ENCODE measurements around a stretch of chr15.

GRCh38 chr15:95624075-95624605 is 706.4 kb upstream of the NR2F2 start:
- RRBS, result no CpG with 5 or more reads among the region's 2 CpGs
CAGE:
- cytosol, long polyA plus RNA, result no peak
- long polyA plus RNA, result no peak
- nucleus, long polyA plus RNA, result no peak

- RRBS, result no CpG with 5 or more reads among the region's 3 CpGs
CAGE:
- cytosol, long polyA plus RNA, result no peak
- long polyA plus RNA, result no peak
- nucleus, long polyA plus RNA, result no peak
Observed at GRCh38 chr15:95846748-95847251, 483.7 kb upstream of the NR2F2 start.

DNA sequence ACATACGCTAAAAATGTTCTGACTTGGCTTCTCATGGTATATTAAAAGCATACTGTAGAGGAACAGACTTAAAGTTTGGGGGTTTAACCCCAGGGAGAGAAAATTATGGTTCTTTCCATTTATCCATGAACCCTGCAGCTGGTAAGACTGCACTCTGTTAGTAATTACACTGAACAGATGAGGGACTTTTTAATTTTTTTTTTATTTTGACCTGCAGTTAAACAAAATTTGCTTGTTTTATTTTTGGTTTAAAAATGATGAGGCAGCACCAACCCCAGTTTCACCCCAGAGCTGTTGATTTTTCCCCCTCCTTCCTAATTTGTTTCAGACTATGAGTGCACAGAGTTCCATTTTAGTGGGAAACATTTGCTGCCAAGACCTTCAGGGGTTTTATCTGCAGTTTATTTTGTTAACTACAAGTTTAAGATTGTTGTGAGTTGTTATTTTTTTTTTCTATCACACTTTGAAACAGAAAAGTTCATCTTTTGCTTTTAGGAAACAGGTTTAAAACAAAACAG is 455.9 kb upstream of the NR2F2 start:
- RRBS, result no CpG with 5 or more reads among the region's 1 CpG
CAGE:
- cytosol, long polyA plus RNA, result no peak
- long polyA plus RNA, result no peak
- nucleus, long polyA plus RNA, result no peak

DNA sequence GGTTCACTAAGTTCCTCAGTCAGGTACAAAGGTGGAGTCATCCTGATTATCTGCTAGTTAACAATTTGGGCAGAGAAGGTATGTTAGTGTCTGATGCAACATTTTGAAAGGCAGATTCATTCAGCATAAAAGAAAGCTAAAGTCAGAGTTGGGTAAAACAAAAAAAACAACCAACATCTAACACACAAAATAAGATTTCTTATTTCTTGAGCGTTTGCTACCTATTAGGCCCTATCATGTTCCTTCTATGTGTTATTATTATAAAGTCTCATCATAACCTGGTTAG is 211.6 kb upstream of the NR2F2 start:
- RRBS, result no CpG with 5 or more reads among the region's 1 CpG
CAGE:
- cytosol, long polyA plus RNA, result no peak
- long polyA plus RNA, result no peak
- nucleus, long polyA plus RNA, result no peak

- RRBS, result no CpG with 5 or more reads among the region's 11 CpGs
CAGE:
- cytosol, long polyA plus RNA, result no peak
- long polyA plus RNA, result no peak
- nucleus, long polyA plus RNA, result no peak
Observed at GRCh38 chr15:96160252-96160844, 170.2 kb upstream of the NR2F2 start.

DNA sequence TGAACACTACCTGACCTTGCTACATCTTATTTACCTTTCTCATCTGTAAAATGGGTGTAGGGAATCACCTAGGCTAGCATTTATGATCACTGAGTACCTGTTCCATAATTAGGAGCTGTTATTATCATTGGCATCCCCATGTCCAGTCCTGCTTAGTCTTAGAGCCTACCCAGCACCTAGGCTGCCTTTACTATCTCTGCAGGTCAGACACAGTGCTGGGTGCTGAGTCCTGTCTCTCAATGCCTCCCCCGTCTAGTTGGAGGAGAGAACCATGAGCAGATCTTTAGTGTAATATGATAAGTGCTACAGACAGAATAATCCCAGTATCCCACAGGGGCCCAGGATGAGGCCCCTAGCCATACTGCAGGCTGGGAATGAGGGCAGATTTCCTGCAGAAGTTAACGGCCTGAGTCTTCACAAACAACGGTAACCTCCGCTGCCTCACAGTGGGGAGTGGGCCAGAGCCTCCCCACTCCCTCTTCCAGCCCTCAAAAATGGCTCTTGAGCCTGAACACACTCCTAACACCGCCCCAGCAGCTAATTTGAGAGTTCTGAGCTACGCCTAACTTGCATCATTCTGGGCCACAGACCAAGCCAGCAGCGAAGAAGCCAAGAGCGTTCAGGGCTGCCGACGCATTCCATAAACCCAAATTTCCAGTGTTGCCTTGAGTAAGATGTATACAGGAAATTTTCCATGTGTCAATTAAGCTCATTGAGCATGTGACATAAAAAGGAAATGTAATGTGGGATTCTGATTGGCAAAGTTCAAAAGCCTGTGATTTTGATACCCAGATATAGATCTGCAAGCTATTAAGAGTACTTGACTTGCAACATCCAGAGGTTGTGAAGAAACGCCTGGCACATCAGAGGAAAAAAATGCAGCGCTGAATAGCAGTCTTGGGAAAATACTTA is 148.9 kb upstream of the NR2F2 start:
- RRBS, result no CpG with 5 or more reads among the region's 12 CpGs
CAGE:
- cytosol, long polyA plus RNA, result no peak
- long polyA plus RNA, result no peak
- nucleus, long polyA plus RNA, result no peak

GRCh38 chr15:96261557-96262087 is 68.9 kb upstream of the NR2F2 start:
- RRBS, result no CpG with 5 or more reads among the region's 5 CpGs
CAGE:
- cytosol, long polyA plus RNA, result no peak
- long polyA plus RNA, result no peak
- nucleus, long polyA plus RNA, result no peak

- RRBS, result no CpG with 5 or more reads among the region's 8 CpGs
CAGE:
- cytosol, long polyA plus RNA, result no peak
- long polyA plus RNA, result no peak
- nucleus, long polyA plus RNA, result no peak
Observed at GRCh38 chr15:96277307-96277668, 53.2 kb upstream of the NR2F2 start.

GRCh38 chr15:96323806-96325057 is 6.3 kb upstream of the NR2F2 start:
- RRBS, result no CpG with 5 or more reads among the region's 17 CpGs
CAGE:
- cytosol, long polyA plus RNA, result no peak
- long polyA plus RNA, result no peak
- nucleus, long polyA plus RNA, result no peak

DNA sequence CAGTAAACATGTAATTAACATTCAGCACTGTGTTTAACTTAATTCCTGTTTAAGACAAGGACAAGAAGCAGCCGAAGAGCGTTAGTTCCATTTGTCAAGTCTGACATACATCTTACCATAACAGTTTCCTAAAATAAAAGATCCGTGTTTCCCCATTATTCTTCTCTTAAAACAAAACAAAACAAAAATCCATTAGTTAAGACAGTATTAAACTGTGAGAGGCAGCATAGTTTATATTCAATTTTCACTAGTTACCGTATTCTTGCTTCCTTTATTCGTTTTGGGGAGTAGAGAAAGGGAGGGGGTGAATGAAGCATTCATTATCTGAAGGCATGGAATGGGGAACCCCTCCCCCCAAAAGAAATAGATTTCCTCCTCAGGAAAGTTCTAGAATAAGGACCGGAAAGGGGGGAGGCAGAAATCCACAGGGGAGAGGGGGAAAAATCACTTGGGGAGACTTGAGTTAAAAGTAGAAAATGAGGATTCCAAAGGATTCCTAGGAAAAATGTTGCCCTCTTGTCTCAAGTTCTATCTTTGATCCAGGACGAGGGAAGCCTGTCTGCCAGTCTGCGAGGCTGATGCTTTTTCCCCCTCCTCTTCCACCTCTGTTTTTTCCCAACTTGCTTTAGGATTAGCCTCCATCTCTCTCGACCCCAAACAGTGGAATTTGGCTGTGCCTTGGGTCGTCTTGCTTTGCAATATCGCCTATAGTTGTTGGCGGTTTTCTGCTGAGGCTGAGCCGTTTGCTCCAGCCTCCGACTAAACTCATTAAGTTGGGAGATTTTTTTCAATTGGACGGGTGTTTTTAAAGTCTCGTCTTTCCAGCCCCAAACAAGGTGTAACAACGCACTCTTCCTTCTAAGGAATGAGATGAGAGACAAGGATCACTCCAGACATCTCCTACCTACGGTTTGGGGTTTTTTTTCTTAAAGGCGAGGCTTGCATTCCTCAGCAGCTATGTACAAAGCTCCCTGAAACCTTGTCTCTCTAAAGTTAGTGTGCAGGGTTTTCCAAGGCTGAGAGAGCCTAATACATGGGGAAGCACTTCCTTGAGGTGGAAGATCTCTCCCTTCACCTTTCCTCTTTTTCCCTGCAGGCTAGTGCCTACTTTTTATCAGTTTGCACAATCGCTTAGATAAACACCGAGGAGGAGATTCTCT is 5.1 kb upstream of the NR2F2 start:
- RRBS, result no CpG with 5 or more reads among the region's 21 CpGs
CAGE:
- cytosol, long polyA plus RNA, result no peak
- long polyA plus RNA, result no peak
- nucleus, long polyA plus RNA, result no peak

DNA sequence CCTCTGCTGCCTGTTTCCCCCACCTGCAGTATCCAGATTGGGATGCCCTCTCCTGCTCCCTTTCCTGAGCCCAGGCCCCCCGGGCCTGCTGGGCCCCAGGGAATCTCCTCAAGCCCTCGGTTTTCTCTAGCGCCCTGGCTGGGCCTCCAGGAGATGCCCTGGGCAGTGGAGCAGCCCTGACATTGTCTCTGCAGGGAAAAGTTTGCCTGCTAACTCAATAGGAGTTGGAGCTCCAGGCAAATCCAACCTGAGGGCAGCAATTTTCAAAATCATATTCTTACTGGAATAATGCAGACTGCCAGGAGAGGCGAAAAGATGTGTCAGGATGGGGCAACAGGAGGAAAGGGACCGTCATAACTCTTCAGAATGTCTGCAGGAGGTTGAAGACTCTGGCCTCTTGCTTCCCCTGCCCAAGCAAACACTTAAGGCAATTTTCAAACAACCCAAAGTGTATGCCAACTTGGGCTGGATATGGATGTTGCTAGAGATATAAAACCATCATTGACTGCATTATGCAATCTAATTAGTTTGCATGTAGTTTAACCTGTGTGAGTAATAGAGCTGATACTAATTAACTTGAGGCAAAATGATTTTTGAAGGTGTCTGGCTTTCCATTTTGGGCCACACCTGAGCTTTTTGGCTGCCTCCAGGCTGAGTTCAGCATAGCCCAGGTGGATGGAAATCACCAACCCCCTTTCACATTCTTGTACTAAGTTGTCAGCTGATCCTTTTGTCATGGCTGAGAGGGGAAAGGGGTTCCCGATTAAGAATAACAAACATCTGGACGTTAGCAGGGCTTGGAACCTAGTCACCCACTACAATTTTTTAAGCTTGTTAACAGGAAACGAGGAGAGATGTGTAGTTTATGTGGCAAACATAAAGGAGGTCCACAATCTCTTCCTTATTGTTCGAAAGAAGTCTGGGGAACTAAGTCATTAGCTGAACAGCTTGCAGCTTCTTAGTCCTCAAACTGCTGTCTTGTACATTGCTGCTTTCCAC is 4.6 kb downstream of the NR2F2 start:
- RRBS, result no CpG with 5 or more reads among the region's 9 CpGs
CAGE:
- cytosol, long polyA plus RNA, result no peak
- long polyA plus RNA, result no peak
- nucleus, long polyA plus RNA, result no peak

- RRBS, result no CpG with 5 or more reads among the region's 6 CpGs
CAGE:
- cytosol, long polyA plus RNA, result no peak
- long polyA plus RNA, result no peak
- nucleus, long polyA plus RNA, result no peak
Observed at GRCh38 chr15:96336631-96336910, 6.1 kb downstream of the NR2F2 start.

DNA sequence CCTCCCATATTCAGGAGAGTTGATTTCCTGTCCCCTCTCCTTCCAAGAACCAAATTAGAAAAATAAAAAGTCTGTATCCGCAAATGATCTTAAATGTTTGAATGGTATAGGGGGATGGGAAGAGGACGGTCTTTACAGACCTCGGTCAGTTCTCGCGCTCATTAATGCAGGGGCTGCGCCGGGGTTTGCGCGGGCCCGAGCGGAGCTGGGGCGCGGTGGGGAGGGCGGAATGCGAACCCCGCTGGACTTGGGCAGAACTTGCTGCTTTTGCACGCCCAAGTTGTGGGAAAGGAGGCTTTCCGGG is 10.9 kb downstream of the NR2F2 start:
- RRBS, result 10% methylated on average over 1 of the region's 18 CpGs
CAGE:
- cytosol, long polyA plus RNA, result no peak
- long polyA plus RNA, result no peak
- nucleus, long polyA plus RNA, result no peak

- RRBS, result 2% methylated on average over 10 of the region's 47 CpGs
CAGE:
- cytosol, long polyA plus RNA, result no peak
- long polyA plus RNA, result no peak
- nucleus, long polyA plus RNA, result no peak
Observed at GRCh38 chr15:96342734-96343789, 12.6 kb downstream of the NR2F2 start.

- RRBS, result no CpG with 5 or more reads among the region's 36 CpGs
CAGE:
- cytosol, long polyA plus RNA, result no peak
- long polyA plus RNA, result no peak
- nucleus, long polyA plus RNA, result no peak
Observed at GRCh38 chr15:96347061-96347979, 16.8 kb downstream of the NR2F2 start.

DNA sequence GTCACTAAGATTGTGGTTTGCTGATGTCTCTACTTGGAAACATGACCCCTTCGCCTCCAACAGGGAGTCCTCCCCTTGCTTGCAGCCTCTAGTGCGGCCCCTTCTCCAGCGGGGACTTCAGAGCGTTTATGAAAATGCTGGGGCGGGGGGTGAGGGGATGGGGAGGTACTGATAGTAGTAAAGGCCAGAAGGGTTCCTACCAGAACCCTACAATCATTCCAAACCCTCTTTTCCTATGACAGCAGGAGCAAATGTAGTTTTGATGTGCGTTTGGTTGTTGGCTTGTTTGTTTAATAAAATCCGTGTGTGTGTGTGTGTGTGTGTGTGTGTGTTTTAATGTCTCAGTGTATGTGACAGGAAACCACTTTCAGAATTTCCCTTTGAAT is 17.5 kb downstream of the NR2F2 start:
- RRBS, result no CpG with 5 or more reads among the region's 7 CpGs
CAGE:
- cytosol, long polyA plus RNA, result no peak
- long polyA plus RNA, result no peak
- nucleus, long polyA plus RNA, result no peak

- RRBS, result no CpG with 5 or more reads among the region's 8 CpGs
CAGE:
- cytosol, long polyA plus RNA, result no peak
- long polyA plus RNA, result no peak
- nucleus, long polyA plus RNA, result no peak
Observed at GRCh38 chr15:96353165-96353523, 22.6 kb downstream of the NR2F2 start.

DNA sequence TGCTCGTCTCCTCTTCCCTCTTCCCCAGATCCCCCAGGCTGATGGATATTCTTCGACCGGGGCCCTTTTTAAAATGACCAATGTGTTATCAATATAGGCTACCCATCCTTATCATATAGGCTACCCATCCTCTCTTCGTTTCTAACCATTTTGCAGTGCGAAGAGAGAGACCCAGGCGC is 22.9 kb downstream of the NR2F2 start:
- RRBS, result no CpG with 5 or more reads among the region's 6 CpGs
CAGE:
- cytosol, long polyA plus RNA, result no peak
- long polyA plus RNA, result no peak
- nucleus, long polyA plus RNA, result no peak

GRCh38 chr15:96409602-96410237 is 79.2 kb downstream of the NR2F2 start:
- RRBS, result 2% methylated on average over 11 of the region's 46 CpGs
CAGE:
- cytosol, long polyA plus RNA, result no peak
- long polyA plus RNA, result no peak
- nucleus, long polyA plus RNA, result no peak

DNA sequence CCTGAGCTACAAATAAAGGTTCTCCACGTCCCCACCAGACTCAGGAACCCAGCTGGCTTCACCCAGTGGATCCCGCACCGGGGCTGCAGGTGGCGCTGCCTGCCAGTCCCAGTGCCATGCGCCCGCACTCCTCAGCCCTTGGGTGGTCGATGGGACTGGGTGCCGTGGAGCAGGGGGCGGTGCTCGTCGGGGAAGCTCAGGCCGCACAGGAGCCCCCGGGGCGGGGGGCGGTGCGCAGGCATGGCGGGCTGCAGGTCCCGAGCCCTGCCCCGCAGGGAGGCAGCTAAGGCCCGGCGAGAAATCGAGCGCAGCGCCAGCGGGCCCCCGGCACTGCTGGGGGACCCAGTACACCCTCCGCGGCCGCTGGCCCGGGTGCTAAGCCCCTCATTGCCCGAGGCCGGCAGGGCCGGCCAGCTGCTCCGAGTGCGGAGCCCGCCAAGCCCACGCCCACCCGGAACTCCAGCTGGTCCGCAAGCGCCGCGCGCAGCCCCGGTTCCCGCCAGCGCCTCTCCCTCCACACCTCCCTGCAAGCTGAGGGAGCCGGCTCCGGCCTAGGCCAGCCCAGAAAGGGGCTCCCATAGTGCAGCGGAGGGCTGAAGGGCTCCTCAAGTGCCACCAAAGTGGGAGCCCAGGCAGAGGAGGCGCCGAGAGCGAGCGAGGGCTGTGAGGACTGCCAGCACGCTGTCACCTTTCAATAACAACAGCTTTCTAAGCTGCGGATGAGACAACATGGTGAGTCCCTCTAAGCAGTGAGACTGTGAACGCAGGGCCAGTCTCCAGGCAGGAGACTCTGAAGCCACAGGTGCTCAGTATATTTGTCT is 161.4 kb downstream of the NR2F2 start:
- RRBS, result no CpG with 5 or more reads among the region's 56 CpGs
CAGE:
- cytosol, long polyA plus RNA, result no peak
- long polyA plus RNA, result no peak
- nucleus, long polyA plus RNA, result no peak

All from H1 (cell line).